Fibroblast of the aortic adventitia (primary cell): ENCODE measurements around a stretch of chr4.

DNA sequence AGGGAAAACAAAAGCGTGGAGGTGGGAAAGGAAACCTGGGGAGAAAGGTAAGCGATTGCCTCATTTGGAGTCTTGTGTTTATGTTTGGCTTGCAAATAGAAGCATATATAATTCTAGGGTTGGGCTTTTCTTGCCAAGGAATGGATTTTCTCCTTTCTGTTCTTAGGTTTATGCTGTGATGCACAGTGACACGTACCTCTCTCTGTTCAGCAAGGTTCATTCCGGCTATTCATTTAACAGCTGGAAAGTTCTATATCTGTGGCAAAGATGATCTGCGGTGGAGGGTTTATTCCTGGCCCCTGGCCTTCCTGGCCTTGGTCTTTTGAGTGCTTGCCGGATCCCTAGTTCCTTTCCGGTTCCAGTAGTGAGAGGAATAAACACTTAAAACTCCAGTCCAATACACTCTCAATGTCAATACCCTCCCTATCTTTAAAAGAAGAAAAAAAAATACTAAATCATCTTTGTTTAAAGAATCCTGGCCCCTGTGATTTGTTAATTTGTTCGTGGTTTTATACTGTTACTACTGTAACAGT is 2.1 kb upstream of the STIM2 start:
- CAGE, long polyA plus RNA, result no peak

- CAGE, long polyA plus RNA, result no peak
Measured at GRCh38 chr4:27022535-27022917, 161.9 kb downstream of the STIM2 start.

DNA sequence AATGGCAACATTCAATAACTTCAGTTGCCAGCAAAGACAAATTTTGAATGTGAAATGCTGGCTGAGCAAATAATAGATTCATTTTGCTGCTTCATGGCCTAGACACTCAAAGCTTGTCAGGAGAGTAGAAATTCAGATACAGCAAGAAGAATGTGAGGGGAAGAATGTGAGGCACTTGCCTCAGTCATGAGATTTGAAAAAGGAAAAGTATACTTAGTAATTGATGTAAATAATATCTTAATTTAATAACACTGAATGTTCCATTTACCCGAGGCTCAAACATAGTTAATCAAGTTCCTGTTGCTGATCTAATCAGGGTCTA is 308.9 kb upstream of the PCDH7 start:
- CAGE, long polyA plus RNA, result no peak

- CAGE, long polyA plus RNA, result no peak
Measured at GRCh38 chr4:30716627-30717131, 3.5 kb upstream of the PCDH7 start.

GRCh38 chr4:31995875-31996582 is 1275.9 kb downstream of the PCDH7 start:
- CAGE, long polyA plus RNA, result no peak

GRCh38 chr4:36148874-36149688 is 95.2 kb downstream of the ARAP2 start:
- CAGE, long polyA plus RNA, result no peak

GRCh38 chr4:36286037-36286714 is 4.8 kb downstream of the DTHD1 start:
- CAGE, long polyA plus RNA, result no peak

GRCh38 chr4:37669486-37669985 is 16.6 kb downstream of the RELL1 start:
- CAGE, long polyA plus RNA, result no peak

GRCh38 chr4:37889595-37890398 is 1.1 kb upstream of the TBC1D1 start:
- CAGE, long polyA plus RNA, result no peak

DNA sequence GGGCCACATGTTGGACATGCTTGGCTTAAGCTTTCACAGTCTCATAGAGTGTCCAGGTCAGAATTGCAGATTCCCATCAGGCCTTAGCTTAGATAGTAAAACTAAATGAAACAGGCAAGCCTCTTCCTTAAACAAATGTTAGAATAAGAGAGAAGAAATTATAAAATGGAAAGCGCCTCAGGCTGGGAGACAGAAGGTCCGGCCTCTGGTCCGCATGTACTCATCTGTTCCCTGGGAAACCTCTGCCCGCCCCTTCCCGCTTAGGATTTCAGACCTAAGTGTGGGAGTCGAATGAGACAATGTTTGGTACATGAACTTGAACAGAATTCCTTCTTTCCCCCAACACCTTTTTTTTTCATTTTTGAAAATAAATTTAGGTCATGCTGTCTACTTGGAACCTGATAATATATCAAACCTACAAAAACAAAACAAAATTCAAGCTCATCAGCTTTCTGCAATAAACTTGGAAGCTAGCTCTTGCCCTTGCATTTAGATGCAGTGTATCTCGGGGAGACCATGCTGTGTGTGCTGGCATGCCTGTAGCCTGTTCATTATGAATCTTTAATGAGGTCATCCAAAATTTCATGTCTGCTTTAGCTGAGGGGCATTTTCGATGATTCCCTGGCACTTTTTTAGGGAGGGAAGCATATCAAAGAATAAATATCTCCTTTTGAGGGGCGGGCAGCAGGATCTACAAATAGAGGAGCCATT is 68.5 kb downstream of the PTTG2 start:
- CAGE, long polyA plus RNA, result no peak

- CAGE, long polyA plus RNA, result no peak
Measured at GRCh38 chr4:38071984-38072560, 111.9 kb downstream of the PTTG2 start.

- CAGE, long polyA plus RNA, result no peak
Measured at GRCh38 chr4:38086431-38086832, 126.2 kb downstream of the PTTG2 start.

- CAGE, long polyA plus RNA, result no peak
Measured at GRCh38 chr4:38223945-38224296, 263.7 kb downstream of the PTTG2 start.

GRCh38 chr4:38279373-38280089 is 319.3 kb downstream of the PTTG2 start:
- CAGE, long polyA plus RNA, result no peak

DNA sequence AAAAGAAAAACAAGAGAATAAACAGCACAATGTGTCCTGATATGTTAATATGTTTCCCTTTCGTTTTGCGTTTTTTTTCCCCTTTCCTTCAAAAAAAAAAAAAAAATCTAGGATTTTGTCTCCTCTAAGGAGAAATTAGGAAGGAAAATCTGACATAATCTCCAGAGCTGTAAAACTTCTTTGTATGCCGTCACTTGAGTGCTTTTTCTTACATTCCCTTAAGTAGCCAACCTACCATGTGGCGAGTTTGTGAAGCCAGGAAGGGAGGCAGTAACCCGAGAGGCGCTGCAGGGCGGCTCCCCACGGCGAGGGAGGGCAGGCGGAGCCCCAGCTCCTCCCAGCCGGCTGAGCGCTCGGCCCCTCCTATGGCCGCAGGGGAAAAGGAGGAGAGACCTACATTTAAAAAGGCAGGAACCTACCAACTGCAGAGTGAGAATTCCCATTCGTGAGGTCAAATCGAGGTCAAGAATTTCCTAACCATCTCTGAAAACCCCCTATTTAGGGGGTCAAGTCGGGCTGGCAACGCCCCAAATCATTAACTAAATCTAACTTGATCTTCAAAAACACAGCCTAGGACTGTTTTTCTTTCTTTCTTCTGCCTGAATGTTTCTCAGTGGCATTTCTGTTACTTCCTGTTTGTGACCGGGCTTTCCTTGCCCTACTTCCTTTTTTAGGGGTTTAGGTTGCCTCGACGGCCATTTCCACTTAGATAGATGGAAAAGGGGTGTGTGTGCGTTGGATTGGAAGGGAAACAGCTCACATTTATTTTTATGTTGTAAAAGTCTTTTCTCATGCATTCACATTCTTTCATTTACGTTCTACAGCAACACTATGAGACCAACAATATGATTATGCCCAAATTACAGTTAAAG is 345.1 kb upstream of the KLF3 start:
- CAGE, long polyA plus RNA, result no peak

DNA sequence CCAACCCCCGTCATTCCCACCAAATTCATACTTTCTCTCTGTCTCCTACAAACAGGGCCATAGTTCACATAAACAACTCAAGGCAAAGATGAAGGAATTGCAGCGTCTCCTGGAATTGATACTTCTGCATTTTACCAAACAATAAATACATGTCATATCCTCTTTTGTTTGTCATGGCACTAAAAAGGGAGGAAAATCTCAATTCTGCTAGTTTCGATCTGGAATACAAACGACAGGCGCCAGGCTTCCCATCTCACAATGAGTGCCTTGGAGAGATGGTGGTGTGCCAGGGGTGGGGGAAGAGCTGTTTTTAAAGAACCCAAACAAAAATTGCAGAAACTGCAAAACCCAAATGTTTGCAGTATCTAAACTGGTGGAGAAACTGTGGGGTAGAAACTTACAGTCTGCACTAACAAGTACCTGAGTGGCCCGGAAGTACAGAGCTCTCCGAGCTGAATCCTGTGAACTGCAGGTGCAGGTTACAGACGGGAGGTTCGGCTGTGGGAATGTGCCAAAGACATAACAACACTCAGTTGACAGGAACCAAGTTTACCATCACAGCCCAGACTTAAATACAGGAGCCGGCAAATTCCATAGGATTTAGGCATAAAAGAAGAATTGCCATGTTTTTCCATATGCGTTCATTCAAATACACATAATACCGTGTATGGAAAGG is 53.0 kb upstream of the KLF3 start:
- CAGE, long polyA plus RNA, result no peak

- CAGE, long polyA plus RNA, result no peak
Measured at GRCh38 chr4:38665500-38666741, 1.9 kb downstream of the KLF3 start.

- CAGE, long polyA plus RNA, result no peak
Measured at GRCh38 chr4:38669060-38669695, 5.2 kb downstream of the KLF3 start.

GRCh38 chr4:38701674-38702265 is 37.8 kb downstream of the KLF3 start:
- CAGE, long polyA plus RNA, result no peak

- CAGE, long polyA plus RNA, result no peak
Measured at GRCh38 chr4:38802260-38802646, 2.3 kb downstream of the TLR1 start.